Ovary (tissue), 7 donors: ENCODE measurements around the gene MAP2K4.

- PRO-cap, 7 experiments: peak in 1 of 7 experiments; most common plus-strand start chr17:10729278 (in 1)
- RAMPAGE, long total RNA, 2 experiments: no peak in any of the 2 experiments
These were observed 861 bp downstream of the TMEM220 start for GRCh38 chr17:10728935-10729388.

- PRO-cap, 7 experiments: no peak in any of the 7 experiments
- RAMPAGE, long total RNA, 2 experiments: no peak in any of the 2 experiments
These were observed 31.4 kb downstream of the TMEM238L start for GRCh38 chr17:10772600-10772799.

GRCh38 chr17:10790471-10791497 lies 13.1 kb downstream of the TMEM238L start:
- PRO-cap, 7 experiments: peak in 2 of 7 experiments; most common plus-strand start chr17:10790709 (in 1); most common minus-strand start chr17:10791168 (in 2)
- RAMPAGE, long total RNA, 2 experiments: no peak in any of the 2 experiments

GRCh38 chr17:10796282-10797124 lies 7.4 kb downstream of the TMEM238L start:
- PRO-cap, 7 experiments: no peak in any of the 7 experiments
- RAMPAGE, long total RNA, 2 experiments: no peak in any of the 2 experiments

DNA sequence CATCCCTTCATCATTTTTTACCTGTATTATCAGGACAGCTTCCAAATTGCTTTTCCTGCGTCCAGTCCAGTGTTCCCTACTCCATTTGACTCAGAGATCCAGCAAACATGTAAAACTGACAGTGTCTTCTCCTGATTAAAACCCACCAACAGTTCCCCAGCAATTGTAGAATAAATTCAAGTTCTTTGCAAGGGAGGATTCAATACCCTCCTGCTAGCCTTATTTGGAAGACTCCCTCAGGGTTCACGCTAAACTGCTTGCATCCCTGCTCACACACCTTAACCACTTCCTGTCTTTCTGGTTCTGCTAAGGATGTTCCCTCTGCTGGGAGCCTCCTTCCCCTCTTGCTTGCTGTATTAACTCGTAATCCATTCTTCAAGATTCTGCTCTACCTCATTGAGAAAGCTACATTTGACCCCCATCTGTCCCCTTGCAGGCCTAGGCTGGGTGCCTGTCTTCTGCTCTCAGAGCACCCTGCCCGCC lies 2.4 kb upstream of the SHISA6 start:
- PRO-cap, 7 experiments: no peak in any of the 7 experiments
- RAMPAGE, long total RNA, 2 experiments: no peak in any of the 2 experiments

DNA sequence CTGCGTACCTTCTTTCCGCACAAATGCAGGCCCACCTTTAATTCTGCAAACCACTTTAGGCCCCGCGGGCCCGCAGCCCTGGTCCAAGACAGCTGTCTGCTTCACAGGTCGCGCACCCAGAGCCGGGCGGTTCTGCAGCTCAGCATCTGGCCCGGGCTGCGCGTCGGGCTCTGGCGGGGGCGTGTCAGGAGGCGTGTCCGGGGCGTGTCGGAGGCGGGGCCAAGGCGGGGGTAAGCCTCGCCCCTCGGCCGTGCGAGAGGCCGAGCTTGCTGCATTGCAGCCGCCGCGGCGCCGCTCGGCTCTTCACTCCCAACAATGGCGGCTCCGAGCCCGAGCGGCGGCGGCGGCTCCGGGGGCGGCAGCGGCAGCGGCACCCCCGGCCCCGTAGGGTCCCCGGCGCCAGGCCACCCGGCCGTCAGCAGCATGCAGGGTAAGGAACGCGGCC lies at the start of gene MAP2K4:
Gene MAP2K4, plus strand, starts transcription at position 306 of the 445 bp plus-strand sequence.
- PRO-cap, 7 experiments: peak in 7 of 7 experiments; most common plus-strand start position 251 of the sequence (in 6); most common minus-strand start position 134 of the sequence (in 7)
- RAMPAGE, long total RNA, 2 experiments: no peak in any of the 2 experiments

- PRO-cap, 7 experiments: no peak in any of the 7 experiments
- RAMPAGE, long total RNA, 2 experiments: no peak in any of the 2 experiments
These were observed 3.3 kb downstream of the MAP2K4 start for GRCh38 chr17:12023968-12024360.

- PRO-cap, 7 experiments: no peak in any of the 7 experiments
- RAMPAGE, long total RNA, 2 experiments: no peak in any of the 2 experiments
These were observed 117.8 kb downstream of the MAP2K4 start for GRCh38 chr17:12138373-12138987.

DNA sequence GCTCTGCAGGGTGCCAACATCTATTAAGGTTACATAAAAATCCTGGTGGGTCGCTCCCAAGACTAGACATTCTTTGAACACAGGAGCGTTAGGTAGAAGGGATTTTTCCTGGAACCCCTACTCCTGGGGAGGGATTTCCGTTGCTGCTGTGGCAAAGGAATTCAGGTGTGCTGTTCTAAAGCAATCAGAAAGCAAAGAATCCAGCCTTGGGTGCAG lies 1.3 kb downstream of the ARHGAP44 start:
- PRO-cap, 7 experiments: no peak in any of the 7 experiments
- RAMPAGE, long total RNA, 2 experiments: no peak in any of the 2 experiments

- PRO-cap, 7 experiments: peak in 1 of 7 experiments; most common plus-strand start chr17:12927866 (in 1); most common minus-strand start chr17:12927802 (in 1)
- RAMPAGE, long total RNA, 2 experiments: no peak in any of the 2 experiments
These were observed 90.3 kb downstream of the ELAC2 start for GRCh38 chr17:12927442-12927948.

- PRO-cap, 7 experiments: no peak in any of the 7 experiments
- RAMPAGE, long total RNA, 2 experiments: no peak in any of the 2 experiments
These were observed 248.2 kb downstream of the HS3ST3A1 start for GRCh38 chr17:13353497-13353918.

- PRO-cap, 7 experiments: no peak in any of the 7 experiments
- RAMPAGE, long total RNA, 2 experiments: no peak in any of the 2 experiments
These were observed 172.7 kb upstream of the COX10 start for GRCh38 chr17:13896479-13897073.

GRCh38 chr17:14297109-14298085 lies 3.5 kb upstream of the HS3ST3B1 start:
- PRO-cap, 7 experiments: peak in 5 of 7 experiments; most common plus-strand start chr17:14297338 (in 3); most common minus-strand start chr17:14297512 (in 1)
- RAMPAGE, long total RNA, 2 experiments: no peak in any of the 2 experiments

GRCh38 chr17:14303333-14304120 lies 2.6 kb downstream of the HS3ST3B1 start:
- PRO-cap, 7 experiments: no peak in any of the 7 experiments
- RAMPAGE, long total RNA, 2 experiments: no peak in any of the 2 experiments

DNA sequence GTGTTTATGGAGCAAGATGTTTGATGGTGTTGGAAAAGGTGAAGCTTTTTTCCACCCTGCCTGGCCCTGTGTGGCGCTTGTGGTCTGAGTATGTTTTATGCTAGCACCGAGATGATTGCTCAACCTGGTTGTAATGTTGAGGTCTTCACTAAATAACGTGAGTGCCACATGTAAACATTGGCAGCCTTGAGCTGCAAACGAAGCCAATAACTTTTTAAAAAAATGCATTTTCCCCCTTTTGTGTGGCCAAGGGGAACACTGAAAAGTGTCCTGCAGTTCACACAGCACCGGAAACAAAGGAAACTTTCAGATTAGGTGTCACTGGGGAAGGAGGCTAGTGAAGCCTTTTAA lies 15.6 kb downstream of the HS3ST3B1 start:
- PRO-cap, 7 experiments: no peak in any of the 7 experiments
- RAMPAGE, long total RNA, 2 experiments: no peak in any of the 2 experiments

DNA sequence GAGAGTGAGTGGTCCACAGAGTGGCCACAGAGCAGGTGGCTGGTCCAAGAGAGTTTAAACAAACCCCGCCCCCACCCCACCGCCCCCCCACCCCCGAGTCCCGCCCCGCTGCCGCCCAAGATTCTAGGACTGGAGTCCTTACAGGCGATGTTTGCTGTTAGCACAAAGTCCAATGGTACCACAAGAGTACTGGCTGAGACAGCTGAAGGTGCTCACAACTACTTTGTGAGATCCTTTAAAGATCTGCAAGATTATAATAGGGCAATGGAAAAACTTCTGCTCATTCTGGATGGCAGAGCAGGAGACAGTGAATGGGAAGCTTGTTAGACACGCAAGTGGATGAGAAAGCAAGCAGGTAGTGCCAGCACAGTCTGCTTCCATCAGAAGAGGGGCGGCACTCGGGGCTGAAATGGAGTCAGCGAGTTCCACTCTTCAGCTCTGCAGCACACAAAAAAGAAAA lies 4.7 kb upstream of the TEKT3 start:
- PRO-cap, 7 experiments: no peak in any of the 7 experiments
- RAMPAGE, long total RNA, 2 experiments: no peak in any of the 2 experiments

DNA sequence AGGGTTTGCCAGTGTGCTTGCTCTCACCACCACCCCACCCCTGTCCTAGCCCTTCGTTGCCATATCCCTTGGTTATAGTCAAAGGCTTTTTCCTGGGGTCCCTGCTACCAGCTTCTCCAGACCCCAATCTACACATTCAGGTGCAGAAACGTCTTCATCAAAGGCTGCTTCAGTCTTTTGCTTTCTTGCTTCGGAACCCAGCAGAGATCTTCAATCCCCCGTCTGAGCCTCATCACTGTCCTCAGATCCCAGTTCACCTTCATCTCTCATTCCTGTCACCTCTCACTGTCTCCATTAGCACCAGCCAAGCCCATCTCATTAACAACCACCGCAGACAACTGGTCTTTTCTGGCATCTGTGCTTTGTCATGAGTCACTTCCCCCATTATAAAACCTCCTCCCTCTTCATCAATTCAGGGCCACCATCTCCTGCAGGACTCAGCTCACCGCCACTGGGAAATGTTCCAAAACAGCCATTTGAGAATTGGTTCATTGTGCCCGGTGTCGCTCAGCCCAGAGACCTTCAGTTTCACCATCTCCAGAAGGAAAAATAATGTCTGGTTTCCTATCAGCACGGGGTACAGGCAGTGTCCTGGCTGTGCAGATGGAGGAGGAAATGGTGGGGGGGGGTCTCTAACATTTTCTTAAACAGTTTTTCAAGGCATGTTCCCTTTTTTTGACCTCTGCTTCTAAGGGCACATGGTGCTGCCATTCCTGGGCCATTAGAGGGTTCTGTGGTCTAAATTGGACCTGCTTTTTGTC lies 56.9 kb upstream of the TEKT3 start:
- PRO-cap, 7 experiments: no peak in any of the 7 experiments
- RAMPAGE, long total RNA, 2 experiments: no peak in any of the 2 experiments

DNA sequence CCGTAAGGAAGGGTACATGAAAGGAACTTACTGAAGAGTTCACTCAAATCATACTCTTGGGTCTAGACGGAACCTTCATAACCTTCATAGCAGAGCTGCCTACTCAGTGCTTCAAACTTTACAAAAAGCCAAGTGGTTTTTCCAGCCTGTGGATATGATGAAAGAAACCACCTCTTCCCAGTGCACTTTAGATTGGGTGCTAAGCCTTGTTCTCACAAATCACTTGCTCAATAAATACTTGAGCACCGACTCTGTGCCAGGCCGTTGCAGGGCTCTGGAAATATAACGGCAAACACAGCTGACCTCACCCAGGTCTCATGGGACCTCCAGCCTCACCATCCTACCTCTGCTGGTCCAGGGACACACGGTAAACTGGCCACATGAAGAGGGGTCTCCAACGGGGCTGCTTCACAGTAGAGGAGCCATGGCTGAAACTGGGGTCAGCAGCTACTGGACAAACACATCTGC lies 35.6 kb downstream of the CDRT4 start:
- PRO-cap, 7 experiments: no peak in any of the 7 experiments
- RAMPAGE, long total RNA, 2 experiments: no peak in any of the 2 experiments

- PRO-cap, 7 experiments: no peak in any of the 7 experiments
- RAMPAGE, long total RNA, 2 experiments: no peak in any of the 2 experiments
These were observed 2.7 kb downstream of the CDRT4 start for GRCh38 chr17:15464663-15465156.

GRCh38 chr17:15651206-15652165 lies 32.0 kb upstream of the FBXW10B start:
- PRO-cap, 7 experiments: peak in 7 of 7 experiments; most common plus-strand start chr17:15651979 (in 7); most common minus-strand start chr17:15651645 (in 3)
- RAMPAGE, long total RNA, 2 experiments: start-site peak on the minus strand in 1 of 2 experiments, at chr17:15651632-15651863 at its widest, 32 to 100 reads per replicate